BE2C (cell line): ENCODE results near the gene HOXC5.

- RRBS, result 81% methylated on average over 1 of the region's 10 CpGs
Measured at GRCh38 chr12:53055522-53056086, 5.7 kb downstream of the TNS2 start.

DNA sequence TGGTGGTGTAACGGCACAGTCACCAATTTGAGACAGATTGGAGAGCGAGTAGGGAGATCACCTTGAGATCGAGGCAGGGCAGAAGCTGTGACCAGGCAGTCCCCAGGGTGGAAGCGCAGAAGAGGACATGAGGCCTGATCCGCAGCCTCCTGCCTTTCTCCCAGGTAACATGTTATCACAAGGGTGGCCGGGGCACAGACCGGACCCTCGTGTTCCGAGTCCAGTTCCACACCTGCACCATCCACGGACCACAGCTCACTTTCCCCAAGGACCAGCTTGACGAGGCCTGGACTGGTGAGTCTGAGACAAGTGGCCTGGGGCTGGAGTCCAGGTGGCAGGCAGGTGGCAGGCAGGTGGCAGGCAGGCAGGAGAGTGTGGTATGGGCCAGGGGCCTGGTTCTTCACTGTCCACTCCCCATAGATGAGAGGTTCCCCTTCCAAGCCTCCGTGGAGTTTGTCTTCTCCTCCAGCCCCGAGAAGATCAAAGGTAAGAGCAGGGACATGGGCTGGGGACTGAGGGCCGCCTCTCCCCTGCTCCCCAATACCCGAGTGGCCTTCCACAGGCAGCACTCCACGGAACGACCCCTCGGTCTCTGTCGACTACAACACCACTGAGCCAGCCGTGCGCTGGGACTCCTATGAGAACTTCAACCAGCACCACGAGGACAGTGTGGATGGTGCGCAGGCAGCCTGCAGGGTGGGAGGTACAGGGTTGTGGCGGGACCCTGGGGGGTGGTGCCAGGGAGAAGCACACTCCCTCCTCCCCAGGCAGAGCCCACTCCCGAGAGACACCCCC lies 8.5 kb downstream of the TNS2 start:
- RRBS, result no CpG with 5 or more reads among the region's 25 CpGs

- RRBS, result under 1% methylated on average over 17 of the region's 32 CpGs
Measured at GRCh38 chr12:53180962-53181176, 144 bp upstream of the CSAD start.

GRCh38 chr12:53188617-53189256 lies 8.0 kb upstream of the CSAD start:
- RRBS, result no CpG with 5 or more reads among the region's 2 CpGs

GRCh38 chr12:53241629-53241760 lies 205 bp upstream of the ENSG00000283536 start:
- RRBS, result no CpG with 5 or more reads among the region's 1 CpG

DNA sequence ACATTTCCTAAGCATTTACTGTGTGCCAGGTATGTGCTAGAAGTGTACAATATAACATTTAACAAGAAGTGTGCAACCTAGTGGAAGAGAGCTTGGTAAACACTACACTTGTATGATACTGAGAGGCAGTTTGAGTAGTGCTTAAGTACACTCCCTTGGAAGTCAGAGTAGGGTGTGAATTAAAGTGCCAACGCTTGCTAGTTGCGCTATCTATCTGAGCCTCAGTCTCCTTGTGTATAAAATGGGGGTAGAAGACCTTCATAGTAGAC lies 16.8 kb upstream of the SP7 start:
- RRBS, result no CpG with 5 or more reads among the region's 2 CpGs

DNA sequence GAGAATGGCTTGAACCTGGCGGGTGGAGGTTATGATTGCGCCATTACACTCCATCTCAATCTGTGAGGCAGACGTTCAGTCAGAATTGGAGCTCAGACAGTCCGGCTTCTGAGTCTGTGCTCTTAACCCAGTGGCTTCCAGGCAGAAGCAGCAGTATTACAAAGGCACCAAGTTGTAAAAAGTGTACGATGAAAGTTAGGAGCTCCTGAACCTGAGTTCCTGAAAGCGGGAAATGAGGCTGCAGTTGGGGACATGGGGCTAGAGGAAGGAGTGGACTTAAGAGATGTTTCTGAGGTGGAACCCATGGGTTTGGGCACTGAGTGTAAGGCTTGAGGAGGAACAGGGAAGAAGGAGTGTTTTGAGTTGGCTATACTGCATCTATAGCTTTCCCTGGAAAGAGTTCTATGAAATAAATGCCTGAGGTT lies 4.3 kb upstream of the PCBP2 start:
- RRBS, result no CpG with 5 or more reads among the region's 6 CpGs

- RRBS, result under 1% methylated on average over 36 of the region's 80 CpGs
Measured at GRCh38 chr12:53452171-53453097, 532 bp downstream of the PCBP2 start.

DNA sequence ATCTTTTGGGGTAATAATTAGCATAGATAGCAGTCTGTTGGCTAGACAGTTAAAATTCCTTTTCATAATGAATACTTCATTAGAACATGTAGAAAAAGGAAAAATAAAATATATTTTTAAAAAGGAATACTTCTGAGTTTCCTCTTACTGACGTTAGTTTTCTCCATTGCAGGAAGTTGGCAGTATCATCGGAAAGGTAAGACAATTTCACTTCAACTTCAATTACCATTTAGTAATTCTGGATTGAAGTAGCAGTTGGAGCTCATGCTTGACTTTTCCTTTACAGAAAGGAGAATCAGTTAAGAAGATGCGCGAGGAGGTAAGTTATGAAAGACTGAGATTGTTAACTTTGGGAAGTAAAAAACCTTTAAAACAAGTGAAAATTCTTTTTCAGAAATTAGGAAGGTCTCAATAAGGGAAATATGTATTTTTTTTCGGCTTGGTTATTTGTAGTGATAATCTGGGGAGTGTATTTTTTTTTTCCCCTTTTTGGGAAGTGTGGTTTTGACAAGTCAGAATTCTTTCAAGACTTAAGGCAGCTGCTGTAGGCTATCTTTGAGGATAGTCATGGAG lies 3.4 kb downstream of the PCBP2 start:
- RRBS, result no CpG with 5 or more reads among the region's 5 CpGs

- RRBS, result no CpG with 5 or more reads among the region's 20 CpGs
Measured at GRCh38 chr12:53460222-53461626, 8.8 kb downstream of the PCBP2 start.

GRCh38 chr12:53481512-53482121 lies 17.6 kb downstream of the MAP3K12 start:
- RRBS, result no CpG with 5 or more reads among the region's 8 CpGs

DNA sequence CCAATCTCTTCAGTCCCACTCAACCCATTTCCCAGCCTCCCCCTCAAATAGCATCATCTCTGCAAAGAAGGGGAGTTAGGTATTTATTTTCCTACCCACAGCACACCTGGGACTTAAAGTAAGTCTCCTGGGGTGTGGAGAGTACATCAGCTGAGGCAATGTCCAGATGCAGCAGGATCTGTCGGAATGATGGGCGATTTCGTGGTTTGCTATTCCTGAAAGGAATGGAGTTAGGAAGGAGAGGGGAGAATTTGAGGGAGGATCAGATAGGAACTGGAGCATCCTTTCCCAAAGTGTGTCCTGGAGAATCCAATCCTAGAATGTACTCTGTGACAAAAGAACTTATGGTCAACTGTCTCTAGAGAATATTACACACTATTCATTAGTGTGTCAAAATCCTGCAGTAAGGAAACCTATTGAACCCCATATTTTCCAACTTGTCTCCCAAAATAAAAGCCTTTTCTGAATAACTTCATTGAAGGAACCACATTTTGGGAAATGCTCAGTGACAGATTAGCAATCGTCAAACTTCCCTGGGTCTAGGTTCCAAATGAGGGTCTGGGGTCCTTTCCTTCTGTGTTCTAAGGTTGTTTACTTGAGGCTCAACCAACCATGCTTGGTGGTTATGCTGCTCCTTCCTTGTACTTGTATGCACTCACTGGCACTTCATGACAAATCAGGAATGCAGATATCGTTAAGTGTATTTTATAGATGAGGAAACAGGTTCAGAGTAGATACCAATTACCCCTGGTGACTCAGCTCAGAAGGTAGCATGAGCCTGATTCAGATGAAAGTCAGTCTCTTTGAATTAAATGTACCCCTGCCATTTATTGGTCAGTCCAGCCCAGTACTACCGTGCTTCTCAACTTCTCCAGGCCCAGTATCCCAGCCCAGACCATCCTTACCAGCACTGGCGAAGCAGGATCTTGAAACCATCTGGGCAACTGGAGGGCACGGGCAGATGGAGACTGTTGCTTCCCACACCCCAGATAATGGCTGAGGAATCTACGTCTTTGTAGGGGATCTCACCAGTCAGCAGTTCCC lies 14.8 kb downstream of the MAP3K12 start:
- RRBS, result no CpG with 5 or more reads among the region's 9 CpGs

- RRBS, result no CpG with 5 or more reads among the region's 4 CpGs
Measured at GRCh38 chr12:53496022-53496631, 3.1 kb downstream of the MAP3K12 start.

DNA sequence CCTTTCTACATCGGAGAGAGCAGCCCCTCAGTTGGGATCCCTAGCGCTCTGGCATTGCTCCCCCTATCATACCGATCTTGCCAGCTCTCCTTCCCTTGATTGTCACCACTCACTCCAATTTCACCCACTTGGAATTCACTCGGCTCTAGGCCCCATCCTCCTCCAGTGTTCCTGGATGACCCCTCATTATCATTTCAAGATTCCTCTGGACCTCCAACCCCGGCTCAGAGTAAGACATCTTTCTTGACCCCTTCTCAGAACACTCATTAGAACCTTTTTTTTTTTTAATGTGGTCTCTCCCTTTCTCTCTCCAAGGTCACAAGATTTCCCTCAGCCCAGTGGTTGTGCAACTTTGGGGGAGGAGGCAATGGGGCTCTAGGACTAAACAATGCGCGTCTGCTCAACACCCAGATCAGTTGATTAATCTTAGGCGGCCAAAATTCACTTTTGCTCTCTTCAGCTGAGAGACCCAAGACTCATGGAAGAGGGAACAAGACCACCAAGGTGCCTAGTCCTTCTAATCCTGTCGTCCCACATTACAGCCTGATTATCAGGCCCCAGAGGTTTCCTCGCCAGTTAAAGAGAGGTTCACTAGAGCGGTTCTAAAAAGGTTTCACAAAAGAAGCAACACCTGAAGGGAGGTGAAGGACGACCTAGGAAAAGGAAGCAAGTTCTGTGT lies 781 bp upstream of the MAP3K12 start:
- RRBS, result no CpG with 5 or more reads among the region's 12 CpGs

GRCh38 chr12:53664915-53665703 lies 10.8 kb downstream of the ATP5MC2 start:
- RRBS, result no CpG with 5 or more reads among the region's 9 CpGs

GRCh38 chr12:53678570-53679134 lies 2.8 kb upstream of the ATP5MC2 start:
- RRBS, result no CpG with 5 or more reads among the region's 5 CpGs

GRCh38 chr12:53990914-53991468 lies 6.0 kb downstream of the HOXC10 start:
- RRBS, result no CpG with 5 or more reads among the region's 15 CpGs

- RRBS, result no CpG with 5 or more reads among the region's 6 CpGs
Measured at GRCh38 chr12:53998331-53998706, 1.6 kb upstream of the HOXC9 start.

DNA sequence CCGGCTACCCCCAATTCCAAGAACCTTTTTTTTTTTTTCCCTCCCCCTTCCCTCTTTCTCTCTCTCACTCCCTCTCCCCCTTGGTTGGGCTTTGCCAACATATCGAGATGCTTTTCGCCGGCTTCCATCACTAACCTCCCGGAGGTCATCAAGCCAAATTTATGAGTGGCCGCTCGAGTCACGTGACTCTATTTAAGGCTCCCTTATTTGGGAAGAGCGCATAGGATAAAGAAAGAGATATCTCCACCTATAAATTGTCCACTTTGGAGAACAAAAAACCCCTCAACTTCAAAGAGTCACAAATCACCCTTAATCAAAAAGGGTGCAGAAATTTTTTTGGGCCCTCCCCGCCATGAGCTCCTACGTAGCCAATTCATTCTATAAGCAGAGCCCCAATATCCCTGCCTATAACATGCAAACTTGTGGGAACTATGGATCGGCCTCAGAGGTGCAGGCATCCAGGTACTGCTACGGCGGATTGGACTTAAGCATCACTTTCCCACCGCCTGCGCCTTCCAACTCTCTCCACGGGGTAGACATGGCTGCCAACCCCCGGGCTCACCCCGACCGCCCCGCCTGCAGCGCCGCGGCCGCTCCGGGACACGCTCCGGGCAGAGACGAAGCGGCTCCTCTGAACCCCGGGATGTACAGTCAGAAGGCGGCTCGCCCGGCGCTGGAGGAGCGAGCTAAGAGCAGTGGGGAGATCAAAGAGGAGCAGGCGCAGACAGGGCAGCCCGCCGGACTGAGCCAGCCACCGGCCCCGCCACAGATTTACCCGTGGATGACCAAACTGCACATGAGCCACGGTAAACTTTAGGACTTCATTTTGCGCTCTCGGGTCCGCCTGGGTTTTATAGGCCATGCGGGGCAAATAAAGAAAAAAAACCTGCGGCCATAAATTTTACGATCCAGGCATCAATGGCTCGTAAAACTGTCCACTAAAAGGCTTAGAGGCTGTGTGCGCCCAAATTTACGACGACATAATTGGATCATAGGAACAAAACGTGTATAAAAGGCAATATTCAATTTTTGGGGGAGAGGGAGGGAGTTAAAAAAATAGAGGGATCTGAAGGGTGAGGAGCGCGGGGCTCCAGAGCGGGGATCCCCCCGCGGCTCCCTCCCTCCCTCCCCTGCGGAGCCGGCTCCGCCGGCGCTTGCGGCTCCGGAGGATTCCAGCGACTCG lies at the start of gene HOXC5:
HOXC5 (plus strand) TSS at position 280 of the 1,183 bp plus-strand sequence.
- RRBS, result 1% methylated on average over 22 of the region's 68 CpGs

GRCh38 chr12:54134094-54134371 lies 54.8 kb downstream of the SMUG1 start:
- RRBS, result no CpG with 5 or more reads among the region's 7 CpGs